ENCODE data around the gene SEMA5B.

DNA sequence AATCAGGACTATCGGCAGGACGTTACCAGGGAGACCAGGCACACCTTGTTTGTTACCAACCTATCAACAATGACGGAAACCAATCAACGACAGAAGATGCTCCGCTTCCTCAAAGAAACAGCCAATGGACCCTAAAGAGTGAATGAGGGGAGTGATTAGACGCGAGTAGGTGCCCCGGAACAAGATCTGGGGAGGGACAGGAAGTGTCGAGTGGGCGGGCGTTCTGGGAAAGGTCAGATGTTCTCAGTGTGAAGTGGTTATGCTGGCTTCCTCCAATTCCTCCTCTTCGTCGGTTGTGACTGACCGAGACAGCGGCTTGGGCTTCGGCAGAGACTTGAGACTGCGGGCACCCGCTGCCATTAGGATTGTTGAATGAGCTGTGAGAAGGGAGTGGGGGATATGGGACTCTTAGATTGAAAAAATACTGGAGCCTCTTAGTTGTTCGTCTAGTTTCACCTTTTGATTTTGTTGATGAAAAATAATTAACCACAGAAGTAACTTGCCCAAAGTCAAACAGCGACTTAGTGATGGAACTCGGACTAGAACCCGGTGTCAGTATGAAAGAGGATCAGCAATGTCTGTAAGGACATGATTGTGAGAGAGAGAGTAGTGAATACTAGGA, 356 bp upstream of the GOLGB1 start:
- PRO-cap: bidirectional peak, plus-strand start at position 275 of the sequence, minus-strand start outside the sequence

DNA sequence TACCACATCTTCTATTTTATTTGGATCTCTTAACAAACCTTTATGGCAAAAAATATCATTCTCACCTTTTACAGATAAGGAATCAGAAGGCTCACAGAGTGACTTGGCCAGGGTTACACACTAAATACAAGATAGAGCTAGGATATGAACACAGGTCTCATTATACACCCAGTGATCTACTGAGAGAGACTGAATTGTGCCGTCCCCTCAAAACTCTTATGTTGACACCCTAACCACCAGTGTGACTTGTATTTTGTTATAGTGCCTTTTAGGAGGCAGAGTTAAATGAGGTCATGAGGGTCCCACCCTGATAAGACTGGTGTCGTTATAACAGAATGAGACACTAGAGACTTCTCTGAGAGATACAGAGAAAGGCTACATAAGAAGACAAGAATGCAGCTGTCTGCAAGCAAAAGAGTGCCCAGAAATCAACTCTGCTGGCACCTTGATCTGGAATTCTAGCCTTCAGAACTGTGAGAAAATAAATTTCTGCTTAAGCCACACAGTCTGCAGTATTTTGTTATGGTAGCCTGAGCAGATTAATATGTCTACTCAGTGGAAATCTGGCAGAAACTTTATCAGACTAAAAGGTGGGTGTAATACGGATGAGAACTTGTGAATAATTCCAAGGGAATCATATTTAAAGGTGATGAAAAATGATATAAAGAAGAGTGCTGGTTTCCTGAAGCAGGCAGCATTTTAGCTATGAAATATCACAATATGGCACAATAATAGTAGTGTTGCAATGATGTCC, 12.5 kb downstream of the KPNA1 start:
- PRO-cap: no peak

DNA sequence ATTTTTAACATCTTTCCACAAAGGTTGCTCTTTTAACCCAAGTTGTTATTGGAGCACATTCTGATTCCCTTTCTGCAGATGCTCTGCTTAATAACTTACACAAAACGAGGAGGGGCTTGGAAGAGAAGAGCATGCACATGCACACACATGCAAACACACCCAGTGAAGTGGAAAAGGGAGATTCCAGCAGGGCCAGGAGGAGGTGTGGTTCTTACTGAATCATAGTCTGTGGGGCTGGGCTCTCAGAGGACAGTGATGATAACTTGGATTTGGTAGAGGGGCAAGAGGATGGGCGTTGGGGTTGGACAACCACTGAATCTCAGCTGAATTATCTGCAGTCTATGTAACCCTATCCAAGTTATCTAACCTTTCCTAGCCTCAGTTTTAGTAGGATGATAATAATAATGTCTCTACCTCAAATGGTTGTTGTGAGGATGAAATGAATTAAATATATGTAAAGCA, 17.7 kb downstream of the PARP14 start:
- PRO-cap: no peak

DNA sequence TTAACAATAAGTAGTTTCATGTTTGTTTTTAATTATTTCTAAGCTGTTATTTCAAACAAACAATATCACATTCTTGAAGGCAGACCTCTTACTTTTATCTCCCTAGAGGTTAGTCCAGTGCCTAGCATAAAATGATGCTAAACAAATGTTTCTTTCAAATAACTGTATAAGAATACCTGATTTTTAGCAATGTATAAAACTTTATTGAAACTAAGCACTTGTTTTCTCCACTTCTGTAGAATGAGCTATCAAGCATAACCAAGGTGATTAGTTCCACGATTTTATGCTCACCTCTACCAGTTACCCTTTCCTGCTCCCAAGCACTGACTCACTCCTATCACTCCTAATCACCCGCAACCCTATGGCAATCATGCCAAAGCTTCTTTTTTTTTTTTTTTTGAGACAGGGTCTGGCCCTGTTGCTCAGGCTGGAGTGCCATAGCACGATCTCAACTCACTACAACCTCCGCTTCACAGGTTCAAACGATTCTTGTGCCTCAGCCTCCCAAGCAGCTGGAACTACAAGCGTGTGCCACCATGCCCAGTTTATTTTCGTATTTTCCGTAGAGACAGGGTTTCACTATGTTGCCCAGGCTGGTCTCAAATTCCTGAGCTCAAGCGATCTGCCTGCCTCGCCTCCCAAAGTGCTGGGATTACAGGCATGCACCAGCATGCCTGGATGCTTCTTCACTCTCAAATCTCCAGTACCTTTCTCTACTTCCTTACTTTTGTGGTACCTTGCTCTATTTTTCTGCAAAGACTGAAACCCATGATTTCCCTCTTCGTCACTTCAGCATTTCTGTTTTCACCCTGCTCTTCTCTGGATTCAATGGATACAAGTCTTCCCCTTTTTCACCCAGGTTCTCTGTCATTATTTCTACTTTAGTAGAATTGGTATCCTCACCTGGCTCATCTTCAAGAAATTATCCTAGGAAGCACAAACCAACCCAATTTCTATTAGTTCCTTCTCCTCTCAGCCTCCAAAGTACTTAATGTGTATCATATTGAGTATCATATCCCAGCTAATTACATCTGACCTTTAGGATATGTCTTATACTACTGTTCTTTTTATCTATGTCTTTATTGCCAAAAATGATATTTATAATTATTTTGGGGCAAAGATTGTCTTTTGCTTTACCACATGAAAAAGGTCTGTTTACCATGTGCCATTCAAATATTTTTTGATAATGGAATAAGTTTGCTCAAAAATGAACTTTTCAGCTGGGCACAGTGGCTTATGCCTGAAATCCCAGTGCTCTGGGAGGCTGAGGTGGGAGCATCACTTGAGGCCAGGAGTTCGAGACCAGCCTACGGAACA, 3.7 kb downstream of the HSPBAP1 start:
- PRO-cap: no peak

DNA sequence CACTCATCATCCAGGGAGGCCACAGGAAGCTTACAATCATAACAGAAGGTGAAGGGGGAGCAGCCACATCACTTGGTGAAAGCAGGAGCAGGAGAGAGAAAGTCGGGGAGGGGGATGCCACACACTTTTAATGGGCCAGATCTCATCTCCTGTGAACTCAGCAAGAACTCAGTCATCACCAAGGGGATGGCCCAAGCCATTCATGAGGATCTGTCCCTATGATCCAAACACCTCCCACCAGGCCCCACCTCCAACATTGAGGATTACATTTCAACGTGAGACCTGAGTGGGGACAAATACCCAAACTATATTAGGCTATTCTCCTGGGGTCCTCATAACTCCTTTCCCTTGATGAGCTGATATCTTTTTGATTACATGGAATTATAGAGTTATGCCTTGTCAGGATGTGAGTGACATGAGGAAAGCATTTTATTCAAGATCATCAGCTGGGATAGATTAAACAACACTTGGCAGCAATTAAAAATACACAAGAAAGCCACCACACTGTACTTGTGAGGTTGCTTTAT, 9.3 kb downstream of the SLC49A4 start:
- PRO-cap: no peak

DNA sequence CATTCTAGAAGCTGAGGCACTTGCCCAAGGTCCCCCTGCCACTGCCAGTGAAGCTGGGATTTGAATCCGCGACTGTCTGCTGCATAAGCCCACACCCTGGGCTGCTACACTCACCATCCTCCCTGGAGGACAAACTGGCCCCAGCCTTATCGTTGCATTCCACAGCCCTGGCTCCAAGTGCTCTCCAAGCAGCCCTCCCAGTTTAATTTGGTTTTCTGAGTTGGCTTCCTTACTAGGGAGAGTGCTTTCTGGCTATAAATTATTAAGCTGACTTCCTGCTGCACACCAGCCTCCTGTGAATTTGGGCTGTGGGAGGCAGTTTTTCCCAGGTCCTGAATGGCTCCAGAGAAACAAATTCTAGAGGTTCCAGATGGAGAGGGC, 69.9 kb downstream of the SEMA5B start:
- PRO-cap: no peak

DNA sequence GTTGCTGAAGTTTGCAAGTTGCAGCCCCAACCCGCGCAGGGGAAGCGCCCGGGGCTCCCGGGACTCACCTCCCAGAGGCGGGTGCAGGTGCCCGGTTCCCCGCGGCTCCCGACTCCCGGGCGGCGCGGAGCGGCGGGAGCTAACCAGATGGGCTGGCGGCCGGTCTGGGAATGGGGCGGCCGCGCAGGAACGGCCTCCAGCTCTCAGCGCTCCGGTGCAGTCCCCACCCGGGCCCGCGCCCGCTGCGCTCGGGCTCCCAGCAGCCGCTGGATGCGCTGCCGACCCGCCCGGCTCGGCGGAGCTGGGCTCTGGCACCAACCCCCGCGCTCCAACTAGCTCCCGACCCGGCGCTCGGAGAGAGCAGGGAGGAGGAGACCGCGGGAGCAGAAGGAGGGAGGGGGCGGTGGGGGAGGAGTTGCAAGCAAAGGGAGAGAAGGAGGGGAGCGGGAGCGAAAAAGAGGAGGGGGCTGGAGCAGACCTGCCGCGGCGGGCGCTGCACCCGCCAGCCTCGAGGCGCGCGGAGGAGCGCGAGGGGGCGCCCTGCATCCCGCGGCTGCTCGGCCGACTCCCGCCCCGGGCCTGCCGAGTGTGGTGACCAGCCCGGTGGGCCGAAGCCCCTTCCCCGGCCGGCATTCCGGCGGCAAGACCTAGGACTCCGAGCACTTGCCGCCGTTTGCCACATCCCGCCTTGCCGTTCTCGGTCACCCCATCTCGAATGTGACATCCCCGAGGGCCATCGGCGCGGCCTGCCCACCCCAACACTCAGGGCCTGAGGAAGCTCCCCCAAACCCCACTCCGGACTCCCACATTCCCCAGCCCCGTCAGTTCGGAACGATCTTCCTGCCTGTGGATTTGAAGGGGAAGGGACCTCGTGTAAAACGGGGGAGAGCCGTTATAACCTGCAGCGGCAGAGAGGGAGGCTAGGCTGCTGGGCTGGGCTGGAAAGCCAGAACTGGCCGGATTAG, at the start of gene SEMA5B:
Gene SEMA5B, minus strand, starts transcription at position 368 of the 965 bp plus-strand sequence.
- PRO-cap: no peak

GRCh38 chr3:123334939-123335782, 113.7 kb downstream of the ADCY5 start:
- PRO-cap: no peak

DNA sequence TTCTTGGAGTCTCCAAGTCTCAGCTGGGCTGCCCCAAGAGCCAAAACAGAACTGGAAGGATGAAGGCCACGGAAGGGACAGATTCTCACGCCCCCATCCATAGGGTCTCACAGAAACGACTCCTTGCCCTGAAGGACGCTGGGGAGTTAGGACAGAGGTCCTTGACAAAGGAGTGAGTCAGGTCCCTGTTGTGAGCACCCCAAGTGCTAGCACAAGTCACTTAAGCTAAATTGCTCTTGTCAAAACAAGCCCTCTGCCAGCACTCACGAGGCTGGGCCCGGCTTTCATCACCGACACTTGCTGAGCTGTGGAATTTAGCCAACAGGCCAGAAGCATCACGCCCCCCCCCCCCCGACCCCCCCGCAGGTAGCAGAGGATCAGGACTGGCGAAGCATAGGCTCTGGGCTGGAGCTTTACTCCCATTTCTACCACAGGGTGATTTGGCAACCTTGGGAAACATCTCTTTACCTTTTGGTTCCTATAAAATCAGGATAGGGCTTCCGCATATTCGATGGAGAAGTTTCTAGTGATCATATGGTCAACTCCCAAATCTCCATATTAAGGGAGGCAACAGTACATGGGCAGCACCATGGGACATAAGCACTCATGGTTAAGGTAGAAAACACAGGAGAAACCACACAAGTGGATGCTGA, 75.3 kb downstream of the ADCY5 start:
- PRO-cap: no peak

DNA sequence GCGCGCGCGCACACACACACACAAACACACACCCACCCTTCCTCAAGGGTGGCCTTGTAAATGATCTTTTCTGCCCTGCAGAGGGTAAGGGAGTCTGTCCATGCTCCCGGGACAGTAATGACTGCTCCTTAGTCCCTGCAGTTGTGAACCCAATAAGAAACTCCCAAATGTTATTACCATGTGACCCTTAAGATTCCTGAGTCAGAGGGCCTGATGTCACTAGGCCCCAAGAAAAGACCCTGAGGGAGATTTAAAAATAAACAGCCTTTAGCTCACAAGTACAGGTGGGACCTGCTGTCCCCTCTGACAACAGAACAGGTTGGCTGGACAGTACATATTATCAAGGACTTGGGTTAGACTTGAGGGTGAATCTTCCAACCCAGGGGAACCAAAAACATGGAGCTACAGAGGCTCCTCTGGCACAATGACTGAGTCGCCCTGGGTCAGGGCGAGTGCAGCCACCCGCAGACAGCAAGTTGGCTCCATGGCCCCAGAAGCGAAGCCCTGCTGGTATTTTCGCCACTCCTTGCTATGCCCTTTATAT, 64.9 kb downstream of the ADCY5 start:
- PRO-cap: no peak

DNA sequence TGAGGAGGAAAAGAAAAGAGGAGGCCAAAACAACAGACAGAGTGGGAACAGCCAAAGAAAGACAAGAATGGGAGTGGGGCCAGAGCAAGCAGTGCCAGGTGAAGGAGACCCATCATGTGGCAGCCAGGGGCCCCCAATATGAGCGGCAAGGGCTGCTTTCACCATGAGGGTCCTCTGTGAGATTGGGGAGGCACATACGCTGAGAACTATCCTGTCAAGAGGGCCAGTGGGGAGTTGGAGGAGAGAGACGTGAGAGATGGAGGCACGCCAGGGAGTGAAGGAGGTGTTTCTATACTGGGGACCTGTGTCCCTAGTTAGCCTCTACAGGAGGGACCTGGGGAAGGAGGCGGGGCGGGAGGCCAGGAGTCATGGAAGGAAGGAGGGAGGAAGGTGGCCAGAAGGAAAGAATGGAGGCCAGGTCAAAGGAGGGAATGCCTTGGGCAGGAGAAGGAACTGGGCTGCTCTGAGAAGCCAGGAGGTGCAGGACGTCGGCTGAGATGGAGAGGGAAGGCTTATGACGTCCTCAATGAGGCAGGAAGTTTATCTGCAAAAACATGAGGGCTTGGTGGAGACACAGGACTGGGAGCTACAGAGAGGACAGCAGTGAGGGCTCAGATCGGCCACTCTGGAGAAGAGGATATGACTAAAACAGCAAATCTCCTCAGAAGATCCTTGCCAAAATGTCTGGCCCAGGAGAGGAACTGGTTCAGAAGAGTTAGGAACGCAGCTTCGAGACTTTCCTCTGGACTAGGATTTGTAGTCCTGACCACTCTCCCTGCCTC, 60.0 kb downstream of the ADCY5 start:
- PRO-cap: no peak

DNA sequence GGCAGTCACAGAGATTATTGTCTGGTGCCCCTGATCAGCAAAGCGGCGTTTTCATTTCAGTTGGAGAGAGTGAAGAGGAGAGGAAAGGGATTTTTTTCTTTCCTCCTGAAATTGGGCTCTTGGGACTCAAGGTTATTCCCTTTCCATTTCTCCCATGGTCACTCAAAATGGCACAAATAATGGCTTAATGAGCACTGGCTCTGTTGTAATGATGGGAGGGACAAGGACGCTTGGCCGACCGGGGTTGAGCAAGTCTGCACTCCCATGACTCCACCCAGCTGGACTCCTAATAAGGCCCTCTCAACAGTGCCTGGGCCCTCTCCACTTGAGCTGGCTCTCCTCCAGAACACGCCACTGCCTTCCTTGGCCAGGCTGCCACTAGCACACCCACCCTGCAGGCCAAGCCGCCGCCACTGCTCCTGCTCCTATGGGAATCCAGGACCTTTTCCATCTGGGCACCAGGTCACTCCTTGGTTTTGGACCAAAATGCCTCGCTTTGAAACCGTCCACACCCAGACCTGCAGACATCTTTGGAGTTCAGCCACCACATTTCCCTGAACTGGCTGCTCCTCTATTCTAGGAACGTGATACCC, 42.3 kb downstream of the ADCY5 start:
- PRO-cap: no peak

GRCh38 chr3:123443774-123444520, 4.9 kb downstream of the ADCY5 start:
- PRO-cap: unidirectional peak, plus-strand start at chr3:123444306

DNA sequence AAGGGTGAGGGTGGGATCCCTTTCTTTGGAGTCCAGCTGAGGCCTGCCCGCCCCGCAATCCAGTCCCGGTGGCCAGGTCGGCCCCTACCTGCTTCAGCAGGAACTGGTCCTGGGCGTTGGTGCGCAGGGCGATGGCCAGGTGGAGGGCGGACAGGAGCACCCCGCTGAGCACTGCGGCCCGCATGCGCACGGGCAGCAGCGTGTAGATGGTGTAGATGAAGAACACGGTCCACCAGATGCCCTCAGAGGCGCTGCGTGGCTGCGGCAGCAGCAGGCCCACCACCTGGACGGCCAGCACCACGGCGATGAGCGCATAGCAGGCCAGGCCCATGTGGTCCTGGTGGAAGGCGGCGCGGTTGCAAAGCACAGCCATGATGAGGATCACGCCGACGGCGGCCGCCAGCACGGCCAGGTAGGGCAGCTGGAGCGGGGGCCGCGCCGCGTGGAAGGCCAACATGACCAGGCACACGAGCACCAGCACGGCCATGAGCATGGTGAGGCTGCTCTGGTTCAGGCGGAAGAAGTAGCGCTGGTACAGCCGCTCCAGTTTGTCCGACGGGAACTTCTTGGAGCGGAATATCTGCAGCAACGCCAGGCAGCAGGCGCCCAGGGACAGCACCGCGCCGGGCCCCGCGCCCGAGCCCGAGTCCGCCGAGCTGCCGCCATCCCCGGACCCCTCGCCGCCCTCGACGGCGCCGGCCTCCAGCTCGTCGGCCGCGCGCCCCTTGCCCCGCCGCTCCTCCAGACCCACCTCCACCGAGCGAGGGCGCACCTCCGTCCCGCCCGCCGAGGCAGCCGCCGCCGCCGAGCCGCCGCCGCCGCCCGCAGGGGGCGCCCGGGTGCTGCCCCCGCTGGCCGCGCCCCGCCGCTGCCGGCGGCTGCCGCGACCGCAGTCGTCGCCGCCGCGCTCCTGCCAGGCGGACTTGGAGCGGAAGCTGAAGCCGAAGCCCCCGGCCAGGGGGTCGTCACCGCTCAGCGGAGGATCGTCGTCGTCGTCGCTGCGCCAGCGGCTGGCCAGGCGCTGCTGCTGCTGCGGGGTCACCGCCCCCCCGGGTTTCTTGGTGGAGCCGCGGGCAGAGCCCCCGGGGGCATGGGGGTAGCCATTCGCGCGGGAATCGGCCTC, 1.2 kb downstream of the ADCY5 start:
- PRO-cap: bidirectional peak, plus-strand start at position 892 of the sequence, minus-strand start at position 808 of the sequence

- PRO-cap: no peak
These were observed 28.5 kb upstream of the HACD2 start for GRCh38 chr3:123613177-123613893.

GRCh38 chr3:123619288-123619477, 34.3 kb upstream of the HACD2 start:
- PRO-cap: no peak

GRCh38 chr3:123658089-123658624, 73.3 kb upstream of the HACD2 start:
- PRO-cap: no peak

DNA sequence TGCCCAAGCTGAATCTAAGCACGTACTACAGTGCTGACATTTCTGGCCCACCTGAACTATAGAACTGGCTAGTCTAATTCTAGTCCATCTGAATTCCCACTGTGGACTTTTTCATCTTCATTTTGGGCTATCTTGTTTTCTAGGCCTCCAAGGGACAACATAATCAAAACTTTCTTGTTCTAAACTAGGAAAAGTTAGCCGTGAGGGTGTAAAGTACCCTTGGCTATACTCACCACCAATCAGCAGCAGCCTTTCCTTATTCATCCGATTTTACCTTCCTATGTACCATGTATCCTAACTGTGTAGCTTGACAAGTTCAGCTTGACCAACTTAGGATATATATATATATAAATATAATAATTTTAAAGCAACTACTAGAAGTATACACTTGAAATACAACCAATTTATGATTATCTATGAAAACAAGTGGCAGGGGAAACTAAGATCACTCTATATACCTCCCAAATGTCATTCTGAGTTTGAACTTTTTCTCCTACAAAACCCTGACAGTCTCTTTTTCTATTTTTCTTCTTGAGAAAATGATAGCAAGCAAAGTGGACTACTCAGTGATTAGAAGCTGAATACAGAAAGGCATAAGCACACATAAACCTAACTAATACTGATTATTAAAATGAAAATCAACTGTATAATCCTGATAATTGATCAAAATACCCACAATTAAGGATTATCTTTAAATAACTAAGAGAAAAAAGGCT, 5.7 kb downstream of the CCDC14 start:
- PRO-cap: no peak

DNA sequence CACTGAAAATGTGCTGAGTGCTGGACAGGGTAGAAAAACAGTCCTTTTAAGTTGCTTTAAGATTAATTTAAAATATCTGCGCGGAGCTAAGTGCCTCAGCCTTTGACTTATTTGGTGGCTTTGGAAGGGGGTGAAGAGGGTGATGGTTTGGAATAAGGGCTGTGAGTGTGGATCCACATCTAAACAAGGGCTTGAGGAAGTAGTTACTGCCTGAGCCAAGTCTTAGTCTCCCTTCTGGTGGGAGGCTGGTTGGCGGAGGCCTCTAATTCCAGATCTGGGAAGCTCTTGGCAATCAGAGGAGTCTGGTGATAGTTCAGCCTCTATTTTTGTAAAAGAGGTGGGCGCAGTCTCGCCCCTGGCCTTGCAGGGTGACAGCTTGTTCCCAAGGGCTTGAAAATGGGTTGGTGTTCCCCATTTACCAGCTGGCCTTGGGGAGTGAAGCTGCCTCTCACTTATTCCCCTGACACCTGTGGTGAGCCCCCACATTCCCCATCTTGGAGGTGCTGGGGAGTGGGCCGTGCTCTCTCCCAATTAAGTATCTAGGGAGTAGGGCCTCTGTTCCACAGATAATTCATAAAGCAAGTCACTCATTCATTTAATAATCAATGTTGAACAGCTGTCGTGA, 239.7 kb downstream of the KALRN start:
- PRO-cap: no peak

GRCh38 chr3:124434164-124434573, 296.1 kb upstream of the UMPS start:
- PRO-cap: no peak

Data from penis (tissue), 1 donor.